Neural cell (in vitro differentiated cells): ENCODE data around the gene EPN1.

GRCh38 chr19:55300671-55301548 is 17.1 kb downstream of the BRSK1 start:
- RAMPAGE, long total RNA: no peak

DNA sequence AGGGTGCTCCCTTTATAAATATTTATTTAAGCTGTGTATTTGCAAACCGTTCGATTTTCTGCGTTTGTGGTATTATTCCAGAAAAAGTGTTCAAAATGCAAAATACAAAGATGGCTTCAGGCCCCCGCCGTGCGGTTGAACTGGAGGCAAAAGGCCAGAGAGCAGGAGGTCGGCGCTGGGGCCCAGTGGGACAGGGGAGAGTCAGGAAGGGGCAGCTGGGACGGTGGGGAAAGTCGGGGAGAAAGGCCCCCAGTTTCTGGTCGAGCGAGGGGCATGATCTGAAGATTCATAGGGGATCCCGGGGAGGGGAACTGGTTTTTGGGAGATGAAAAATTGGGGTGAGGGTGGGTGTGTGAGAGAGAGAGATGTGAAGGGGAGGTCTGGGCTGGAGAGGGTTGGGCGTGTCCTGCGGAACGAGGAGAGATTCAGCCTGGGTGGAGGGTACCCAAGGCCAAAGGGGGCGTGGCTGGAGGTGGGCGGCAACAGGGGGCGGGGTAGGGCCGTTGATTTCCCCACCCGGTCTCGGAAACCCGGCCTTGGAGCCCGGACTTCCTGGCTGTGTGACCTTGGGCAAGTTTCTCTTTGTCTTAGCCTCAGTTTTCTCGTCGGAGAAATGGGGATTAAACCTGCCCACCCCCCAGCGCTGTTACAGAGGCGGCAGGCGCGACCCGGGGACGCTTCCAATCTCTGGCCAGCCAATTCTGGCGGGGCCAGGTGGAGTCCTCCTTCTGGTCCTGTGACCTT is 594 bp downstream of the ISOC2 start:
- RAMPAGE, long total RNA: no peak

DNA sequence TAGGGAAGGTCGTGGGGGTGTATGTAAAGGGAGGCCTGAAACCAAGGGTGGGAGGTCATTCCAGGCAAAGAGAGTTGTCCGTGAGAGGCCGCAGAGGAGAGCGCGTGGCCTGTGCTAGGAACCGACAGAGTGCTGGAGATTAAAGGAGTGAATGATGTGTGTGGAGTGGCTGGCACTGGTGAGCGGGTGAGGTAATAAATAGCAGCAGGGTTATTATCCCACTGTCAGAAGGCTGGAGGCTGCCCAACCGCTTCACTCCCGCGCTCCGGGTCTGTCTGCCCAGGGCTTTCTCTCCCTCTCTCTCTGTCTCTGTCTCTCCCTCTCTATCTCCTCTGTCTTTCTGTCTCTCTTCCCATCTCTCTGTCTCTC is 17.4 kb downstream of the ZNF579 start:
- RAMPAGE, long total RNA: no peak

DNA sequence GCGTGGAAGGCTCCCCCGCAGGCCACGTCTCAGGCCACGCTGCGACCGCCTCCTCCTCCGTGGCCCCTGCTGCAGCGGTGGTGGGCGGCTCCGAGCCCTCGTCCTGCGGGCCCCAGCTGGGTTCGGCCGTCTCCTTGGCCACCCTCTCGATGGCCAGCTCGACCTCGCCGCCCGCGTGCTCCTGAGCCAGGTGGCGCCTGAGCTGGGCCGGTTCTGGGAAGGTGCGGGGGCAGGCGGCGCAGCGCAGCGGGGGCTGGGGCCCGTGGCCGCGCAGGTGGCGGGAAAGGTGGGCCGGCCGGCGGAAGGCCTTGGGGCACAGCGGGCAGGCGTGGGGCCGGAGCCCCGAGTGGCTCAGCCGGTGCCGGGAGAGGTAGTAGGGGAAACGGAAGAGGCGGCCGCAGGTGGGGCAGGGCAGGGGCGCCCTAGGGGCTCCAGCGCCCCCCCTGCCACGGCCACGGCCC is 1.5 kb downstream of the ZNF579 start:
- RAMPAGE, long total RNA: no peak

- RAMPAGE, long total RNA: no peak
These were observed 5.2 kb upstream of the ZNF579 start for GRCh38 chr19:55585591-55586411.

DNA sequence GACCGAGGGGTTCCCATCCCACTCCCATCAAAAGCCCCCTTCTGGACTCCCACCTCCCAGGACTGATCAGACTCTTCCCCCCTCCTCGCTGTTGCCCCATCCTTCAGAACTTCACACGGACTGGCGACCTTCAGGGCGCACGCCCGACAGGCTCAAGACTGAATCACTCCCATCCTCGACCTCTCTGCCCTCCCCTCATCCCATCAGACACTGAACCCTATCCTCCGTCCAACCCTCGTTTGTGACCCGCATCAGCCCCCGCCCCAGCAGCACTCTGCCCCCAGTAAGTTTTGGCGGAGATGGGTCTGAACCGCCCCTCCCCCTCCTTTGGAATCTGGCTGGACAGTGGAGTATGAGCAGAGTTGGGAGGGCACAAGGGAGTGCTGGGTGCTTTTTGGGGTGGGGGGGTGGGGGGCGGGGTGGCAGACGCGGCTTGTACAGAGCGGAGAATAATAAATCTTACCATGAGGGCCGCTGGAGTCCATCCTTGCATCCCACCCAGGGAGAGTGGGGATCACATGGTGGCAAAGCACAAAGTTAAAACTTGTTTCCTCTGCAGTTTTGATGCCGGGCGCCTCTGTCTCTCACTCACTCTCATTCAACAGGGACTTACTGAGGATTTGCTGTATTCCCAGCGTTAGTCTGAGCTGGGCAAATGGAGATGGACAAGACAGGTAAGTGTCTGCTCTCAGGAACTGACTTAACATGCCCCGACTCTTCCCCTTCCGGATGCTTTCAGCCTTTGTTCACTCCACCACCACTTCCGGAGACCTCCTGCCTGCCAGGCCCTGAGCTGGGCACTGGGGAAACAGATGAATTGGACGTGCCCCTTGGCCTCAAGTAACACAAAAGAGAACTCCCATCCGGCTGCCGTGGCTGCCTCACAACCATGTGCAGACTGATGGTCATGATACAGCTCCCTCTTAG is 7.3 kb downstream of the ZNF784 start:
- RAMPAGE, long total RNA: no peak

- RAMPAGE, long total RNA: start-site peak on the plus strand at chr19:55635024-55635066, 197 and 101 reads in 2 replicates
These were observed 5.7 kb upstream of the ZNF580 start for GRCh38 chr19:55634769-55635876.

DNA sequence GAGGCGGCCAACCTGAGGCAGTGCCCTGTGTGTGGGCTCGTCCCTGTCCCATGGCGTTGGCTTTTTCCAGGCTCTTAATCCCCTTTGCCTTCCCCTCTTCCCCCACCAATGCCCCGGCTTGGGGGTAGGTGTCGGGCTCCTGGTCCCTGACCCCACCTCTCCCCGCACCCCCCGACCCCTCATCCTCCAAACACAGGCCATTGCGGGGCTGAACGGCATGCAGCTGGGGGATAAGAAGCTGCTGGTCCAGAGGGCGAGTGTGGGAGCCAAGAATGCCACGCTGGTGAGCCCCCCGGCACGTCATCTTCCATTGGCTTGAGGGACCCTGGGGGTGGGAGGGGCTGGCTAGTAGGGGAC is 6.2 kb upstream of the EPN1 start:
- RAMPAGE, long total RNA: no peak

DNA sequence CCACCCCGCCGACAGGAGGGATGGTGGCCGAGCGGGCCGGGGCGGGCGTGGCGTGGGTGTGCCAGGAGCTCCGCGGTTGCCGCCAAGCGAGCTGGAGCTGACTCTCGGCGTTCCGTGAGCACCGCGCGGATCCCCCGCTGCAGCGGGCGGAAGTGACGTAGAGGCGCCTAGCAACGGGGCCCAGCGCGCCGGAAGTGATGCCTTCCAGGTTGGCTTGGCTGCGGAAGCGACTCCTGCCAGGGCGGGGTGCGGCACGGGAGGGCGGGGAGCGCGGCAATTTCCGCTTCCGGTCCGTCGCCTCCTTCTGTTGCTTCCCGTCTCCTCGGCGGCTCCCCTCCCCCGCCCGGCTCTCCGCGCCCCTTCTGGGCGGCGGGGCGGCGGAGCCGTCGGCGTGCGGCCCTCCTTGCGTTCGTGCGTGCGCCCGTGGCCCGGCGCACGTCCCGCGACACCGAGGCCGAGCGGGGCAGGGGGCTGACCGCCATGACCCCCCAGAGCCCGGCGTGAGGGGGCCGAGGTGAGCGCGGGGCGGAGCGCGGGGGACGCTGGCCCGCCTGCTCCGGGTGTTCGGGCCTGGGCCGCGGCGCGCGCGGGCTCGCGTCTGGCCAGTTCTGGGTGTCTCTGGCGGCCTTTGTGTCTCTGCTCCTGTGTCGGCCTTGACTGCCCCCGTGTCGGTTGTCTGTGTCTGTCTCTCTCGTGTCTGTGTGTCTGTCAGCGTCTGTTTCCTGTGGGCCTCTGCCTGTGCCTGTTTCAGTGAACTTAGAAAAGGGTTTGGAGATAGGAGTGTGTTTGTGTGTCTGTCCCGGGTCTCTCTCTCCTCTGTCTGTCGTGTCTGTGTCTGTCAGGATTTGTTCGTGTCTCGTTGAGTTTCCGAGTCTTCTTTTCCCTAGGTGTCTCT is at the start of gene EPN1:
Gene EPN1 (plus strand): TSS at position 305 of the 895 bp plus-strand sequence.
- RAMPAGE, long total RNA: start-site peak on the minus strand centred at position 136 of the sequence, 74 bp wide, 81 and 72 reads in 2 replicates; start-site peak on the plus strand centred at position 416 of the sequence, 60 bp wide, 105 and 101 reads in 2 replicates

DNA sequence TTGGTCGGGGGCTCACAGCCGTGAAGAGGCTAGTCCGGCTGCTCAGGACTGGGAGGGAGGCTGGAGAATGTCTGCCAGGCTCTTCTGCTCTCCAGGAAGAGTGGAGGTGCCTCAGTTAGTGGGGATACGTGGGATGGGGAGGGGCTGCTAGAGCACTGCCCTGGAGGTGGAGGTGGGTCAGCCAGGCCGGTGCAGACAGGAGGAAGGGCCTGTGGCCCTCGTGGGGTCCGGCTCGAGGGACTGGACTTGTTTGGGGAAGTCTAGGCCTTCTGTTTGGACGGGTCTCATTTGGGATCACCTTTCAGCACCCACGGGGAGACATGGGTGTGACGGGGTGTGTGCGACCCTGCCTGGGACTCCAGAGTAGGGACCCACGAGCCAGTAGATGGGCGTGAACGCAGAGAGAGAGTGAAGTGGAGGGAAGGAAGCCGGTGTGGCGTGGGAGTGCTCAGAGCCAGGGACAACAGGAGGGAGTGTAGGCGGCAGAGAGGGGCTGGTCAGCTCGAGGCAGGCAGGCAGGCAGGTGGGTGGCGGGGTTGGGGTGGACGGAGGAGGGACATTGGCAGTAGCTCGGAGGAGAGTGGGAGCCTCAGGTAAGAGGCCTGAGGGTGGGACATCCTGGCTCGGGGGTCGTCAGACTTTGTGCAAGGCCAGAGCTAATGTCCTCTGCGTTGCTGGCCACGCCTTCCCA is 11.4 kb downstream of the EPN1 start:
- RAMPAGE, long total RNA: no peak

GRCh38 chr19:55711884-55712263 is 26.3 kb downstream of the NLRP9 start:
- RAMPAGE, long total RNA: no peak

DNA sequence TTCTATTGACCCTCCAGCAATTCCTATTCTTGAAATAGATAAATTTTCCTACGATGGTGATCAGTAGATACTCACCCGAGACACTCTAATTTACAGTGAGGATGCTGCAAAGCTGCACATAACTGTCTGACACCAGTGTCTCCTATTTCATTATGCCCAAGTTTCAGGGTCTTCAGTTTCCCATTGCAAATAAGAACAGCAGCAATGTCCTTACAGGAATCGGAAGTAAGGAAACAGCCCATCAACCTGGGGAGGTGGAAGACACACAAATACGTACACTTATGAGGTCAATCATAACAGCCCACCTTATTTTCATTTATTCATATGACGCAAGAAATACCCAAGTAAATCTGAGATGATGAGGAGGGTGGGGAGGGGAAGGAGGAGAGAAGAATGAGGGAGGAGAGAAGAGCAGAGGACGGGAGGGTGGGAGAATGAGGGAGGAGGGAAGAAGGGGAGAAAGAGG is 25.8 kb downstream of the NLRP9 start:
- RAMPAGE, long total RNA: no peak

- RAMPAGE, long total RNA: no peak
These were observed 35.2 kb downstream of the ZNF787 start for GRCh38 chr19:56085725-56086381.

DNA sequence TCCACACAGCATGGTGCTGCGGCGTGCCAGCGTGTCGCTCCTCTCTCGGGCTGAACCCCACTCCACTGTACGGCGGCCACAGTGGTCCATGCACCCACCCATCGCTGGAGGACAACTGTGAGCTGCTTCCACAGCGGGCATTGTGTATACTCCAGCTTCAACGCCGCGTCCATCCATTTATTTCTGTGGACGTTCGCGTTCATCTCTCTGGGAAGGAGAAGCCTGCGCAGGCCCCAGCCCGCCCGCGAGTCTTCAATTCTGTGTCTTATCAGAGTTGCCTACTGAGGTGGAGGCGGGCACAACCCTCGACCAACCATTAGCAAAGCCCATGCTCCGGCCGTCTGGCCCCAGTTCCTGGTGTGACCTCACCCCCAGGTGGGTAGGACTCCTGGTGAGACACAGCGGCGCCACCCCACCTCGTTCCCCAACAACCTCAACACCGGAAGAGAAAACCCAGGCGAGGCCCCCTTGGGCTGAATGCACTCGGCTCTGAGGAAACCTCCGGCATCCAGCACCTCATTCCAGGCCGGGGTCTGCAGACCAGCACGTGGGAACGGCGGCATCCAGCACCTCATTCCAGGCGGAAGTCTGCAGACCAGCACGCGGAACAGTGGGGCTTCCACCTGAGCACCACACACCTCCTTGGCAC is 14.7 kb downstream of the ZNF787 start:
- RAMPAGE, long total RNA: no peak

DNA sequence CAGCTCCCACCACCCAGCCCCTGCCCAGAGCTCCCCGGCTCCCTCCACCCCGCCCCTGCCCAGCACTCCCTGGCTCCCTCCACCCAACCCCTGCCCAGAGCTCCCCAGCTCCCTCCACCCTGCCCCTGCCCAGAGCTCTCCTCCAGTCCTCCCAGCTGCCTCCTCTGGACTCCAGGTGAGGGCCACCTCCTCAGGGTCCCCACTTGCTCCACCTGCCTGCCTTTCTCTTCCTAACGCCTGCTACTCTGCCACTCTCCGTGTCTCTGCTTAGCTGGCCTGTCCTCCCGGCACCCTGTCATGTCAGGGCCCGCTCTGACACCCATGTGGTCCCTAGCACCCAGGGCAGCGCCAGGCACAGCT is 12.8 kb downstream of the ZNF787 start:
- RAMPAGE, long total RNA: no peak

DNA sequence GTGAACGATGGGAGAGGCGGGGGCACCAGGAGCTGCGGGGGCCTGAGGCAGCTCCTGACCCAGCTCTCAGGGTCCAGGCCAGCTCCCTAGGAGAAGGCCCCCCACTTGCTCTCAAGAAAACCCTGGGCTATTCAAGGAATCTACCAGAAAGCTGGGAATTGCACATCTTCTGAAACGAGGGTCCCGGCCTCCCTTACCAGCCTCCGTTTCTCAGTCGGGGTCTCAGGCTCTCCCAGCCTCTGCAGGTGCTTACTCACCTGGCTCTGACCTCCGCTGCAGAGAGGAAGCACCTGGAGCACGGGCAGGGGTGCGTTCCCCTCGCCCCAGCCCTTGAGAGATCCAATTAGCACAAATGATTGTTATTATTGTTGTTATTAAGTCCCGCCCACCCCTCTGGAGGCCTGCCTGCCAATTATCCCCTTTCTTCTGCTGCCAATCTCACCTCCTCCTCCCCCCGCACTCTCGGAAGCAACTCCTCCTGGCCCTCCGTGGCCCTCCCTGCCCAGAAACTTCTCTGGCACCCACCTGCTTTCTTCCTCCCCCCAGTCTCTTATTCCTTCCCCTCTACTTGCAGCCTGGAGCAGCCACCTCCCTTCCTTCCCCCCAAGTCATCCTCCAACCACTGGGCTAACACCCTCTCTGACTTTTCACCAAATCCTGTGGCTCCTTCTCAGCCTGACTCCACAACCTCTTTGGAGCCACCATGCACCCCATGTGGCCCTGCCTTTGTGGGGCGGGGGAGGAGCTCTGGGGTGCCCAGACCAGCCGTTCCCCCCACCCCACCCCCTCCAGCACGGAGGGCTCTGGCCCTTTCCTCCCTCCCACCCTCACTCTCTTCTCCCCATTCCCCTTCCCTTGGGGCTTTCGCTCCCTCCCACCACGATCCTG is 8.7 kb downstream of the ZNF787 start:
- RAMPAGE, long total RNA: no peak

DNA sequence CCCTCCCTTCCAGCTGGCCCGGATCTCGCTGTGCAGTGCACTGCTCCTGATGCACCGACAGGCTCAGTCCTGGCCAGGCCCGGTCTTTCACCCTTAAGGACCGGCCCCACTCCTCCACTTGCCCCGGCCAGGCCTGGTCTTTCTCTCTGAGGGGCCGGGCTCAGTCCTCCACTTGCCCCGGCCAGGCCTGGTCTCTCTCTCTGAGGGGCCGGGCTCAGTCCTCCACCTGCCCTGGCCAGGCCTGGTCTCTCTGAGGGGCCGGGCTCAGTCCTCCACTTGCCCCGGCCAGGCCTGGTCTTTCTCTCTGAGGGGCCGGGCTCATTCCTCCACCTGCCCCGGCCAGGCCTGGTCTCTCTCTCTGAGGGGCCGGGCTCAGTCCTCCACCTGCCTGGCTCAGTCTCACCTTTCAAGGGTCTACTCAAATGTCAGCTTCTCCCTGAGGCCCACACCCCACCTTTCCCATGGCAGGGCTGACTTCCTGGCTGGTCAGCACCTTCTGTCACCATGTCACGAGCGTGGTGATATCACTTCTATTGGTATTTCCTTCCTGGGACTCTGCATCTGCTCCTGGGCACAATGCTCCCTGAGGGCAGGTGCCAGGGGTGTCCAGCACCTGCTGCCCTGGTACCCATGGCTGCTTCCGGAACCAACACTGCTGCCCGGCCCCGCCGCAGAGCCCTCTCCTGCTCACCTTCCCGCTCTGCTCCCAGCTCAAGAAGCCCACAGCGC is 6.8 kb downstream of the ZNF787 start:
- RAMPAGE, long total RNA: no peak

DNA sequence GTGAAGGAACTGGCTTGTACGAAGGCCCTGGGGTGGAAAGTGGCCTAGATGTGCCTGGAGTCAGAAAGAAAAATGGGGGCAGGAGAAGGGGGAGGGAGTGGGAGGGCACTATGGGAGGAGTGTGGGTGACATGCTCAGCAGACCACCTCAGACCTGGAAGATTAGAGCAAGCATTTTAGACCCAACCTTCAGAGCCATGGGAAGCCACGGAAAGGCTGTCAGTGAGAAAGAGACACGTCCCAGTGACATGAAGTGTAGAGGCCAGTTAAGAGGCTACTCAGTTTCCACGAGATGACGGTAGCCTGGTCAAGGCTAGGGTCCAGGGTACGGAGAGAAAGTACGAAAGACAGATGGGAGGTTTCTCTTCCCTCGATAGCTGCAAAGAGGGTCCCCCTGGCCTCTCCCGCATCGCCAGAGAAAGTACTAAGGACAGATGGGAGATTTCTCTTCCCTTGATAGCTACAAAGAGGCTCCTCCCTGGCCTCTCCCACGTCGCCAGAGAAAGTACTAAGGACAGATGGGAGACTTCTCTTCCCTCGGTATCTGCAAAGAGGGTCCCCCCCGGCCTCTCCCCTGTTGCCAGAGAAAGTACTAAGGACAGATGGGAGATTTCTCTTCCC is 8.6 kb downstream of the ZSCAN5A start:
- RAMPAGE, long total RNA: no peak

DNA sequence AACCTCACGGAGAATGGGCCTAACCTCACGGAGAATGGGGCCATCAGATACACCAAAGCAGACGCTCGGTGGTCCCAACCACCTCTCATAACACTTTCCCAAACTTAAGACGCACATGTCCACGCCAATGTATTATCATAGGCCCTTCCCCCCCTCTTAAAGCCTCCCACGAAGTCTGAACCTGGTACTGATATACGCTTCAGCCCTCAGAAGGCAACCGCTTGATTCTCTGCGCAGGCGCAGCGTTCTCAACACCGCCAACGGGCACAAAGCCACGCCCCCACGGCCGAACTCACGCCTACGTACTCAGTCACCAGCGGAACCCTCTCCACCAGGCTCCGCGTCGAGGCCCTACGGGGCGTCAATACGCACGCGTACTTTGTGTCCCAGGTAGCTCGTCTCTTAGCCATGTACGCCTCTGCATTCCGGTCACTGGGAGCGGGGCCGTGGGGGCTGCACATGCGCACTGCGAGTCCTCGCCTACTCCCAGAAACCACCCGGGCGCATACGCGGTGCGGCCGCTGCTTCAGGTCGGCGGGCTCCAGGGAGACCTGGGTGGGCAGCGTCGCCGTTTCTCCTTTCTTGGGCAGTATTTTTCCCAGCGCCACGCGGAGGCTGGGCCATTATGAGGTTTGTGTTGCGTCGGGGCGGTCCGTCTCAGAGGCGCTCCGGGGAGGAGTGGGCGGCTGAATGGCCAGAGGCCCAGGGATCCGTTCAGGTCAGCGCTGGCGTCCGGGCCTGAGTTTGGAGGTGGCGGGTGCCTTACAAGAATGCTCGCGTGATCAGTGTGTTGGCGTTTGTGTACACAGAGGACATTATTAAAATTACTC is 25.3 kb downstream of the ZNF582 start:
- RAMPAGE, long total RNA: start-site peak on the minus strand centred at position 251 of the sequence, 87 bp wide, 33 and 26 reads in 2 replicates; start-site peak on the plus strand centred at position 318 of the sequence, 82 bp wide, 59 and 61 reads in 2 replicates; start-site peak on the plus strand centred at position 500 of the sequence, 54 bp wide, 240 and 340 reads in 2 replicates

DNA sequence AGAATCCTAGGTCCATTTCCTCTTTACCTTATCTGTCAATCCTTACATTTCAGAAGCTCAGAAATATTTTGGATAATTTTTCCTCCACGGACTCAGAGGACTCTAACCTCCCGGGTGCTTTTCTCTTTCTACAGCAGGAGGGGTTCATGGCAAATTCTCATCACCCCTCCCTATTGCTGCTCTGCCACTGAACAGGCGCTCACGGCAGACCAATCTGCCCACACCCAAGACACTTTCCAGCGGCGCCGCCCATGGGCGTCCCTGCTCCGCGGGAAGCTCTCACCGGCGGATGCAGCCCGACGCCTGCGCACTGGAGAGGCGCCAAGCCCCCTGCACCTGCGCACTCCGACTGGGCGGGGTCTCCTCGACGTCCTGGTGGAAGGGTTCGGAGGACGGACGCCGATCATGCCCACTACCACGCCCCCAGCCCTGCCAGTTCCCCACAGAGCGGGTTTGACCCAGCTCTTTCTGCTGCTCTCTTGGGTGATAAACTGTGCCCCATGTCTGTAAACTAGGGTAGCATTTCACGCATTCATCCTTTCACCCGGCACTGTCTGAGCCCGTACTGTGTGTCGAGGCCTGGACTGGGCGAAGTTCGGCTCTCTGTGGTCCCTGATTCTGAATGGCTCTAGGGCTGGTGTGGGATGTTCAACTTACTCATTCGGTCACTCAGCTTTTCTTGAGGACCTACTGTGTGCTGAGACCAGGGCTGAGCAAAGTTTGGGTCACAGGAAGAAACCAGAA is 10.7 kb downstream of the ZNF835 start:
- RAMPAGE, long total RNA: no peak